Kidney (tissue), 2 donors: Measurements from ENCODE around the genes OR8D4, OR10S1 and OR10G8.

DNA sequence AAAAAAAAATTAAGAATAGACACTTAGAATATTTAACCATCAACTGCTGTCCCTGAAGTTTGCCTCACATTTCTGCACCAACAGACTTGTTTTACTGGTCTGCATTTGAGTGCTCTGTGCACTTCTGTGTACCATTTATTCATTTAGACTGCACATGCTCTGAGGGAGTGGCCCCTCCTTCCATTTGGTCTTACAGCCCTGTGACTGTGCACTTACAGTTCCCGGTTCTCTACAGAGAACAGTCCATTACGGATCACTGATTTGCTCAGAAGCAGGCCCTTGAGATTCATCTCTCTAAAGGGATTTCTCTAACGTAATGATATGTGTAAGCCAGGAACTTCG lies 247.2 kb upstream of the BLID start:
- PRO-cap = no peak
- RRBS = no CpG with 5 or more reads among the region's 4 CpGs

DNA sequence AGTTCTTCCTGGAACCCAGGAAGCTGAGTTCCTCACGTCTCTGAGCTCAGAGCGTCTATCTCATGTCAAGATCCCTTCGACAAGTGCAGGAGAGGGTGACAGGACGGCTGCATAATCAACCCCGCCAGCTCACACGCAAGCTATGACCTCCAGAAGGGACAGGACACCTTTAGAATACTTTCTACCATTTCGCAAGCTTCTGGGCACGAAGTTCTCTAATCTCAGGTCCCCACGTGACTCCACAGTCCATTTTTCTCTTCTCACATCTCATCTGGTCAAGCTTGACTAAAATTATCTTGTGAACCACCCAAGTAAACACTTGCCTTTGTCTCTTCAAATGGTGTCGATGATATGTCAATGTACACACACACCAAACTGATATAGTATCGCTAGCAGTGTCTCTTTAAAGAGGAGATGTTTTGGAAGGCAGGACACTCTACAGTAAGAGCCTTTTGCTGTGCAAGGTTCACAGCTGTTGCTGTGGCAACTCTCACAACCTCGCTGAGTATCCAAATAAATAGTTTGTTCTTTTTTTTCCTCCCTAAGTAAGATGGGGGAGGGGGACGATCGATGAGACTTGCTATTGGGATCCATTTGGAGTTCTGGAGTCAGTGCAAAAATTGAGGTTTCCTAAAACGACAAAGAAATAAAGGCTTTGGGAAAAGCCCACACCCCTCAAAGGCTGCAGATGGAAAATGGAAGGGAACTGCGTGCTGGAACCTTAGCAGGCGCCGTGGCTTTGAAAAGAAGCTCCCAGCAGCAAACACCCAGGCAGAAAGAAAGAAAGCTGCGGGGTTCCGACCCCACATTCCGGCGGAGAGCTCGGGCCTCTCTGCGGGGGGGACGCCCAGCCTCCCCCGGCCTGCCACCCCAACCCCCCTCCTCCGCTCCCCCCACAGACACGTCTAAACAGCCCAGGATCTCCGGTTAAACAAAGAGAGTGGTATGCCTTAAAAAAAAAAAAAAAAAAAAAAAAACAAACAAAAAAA lies 215.4 kb upstream of the UBASH3B start:
- PRO-cap = unidirectional peak, minus-strand start at position 779 of the sequence; unidirectional peak, minus-strand start at position 820 of the sequence
- RRBS = 3% methylated on average over 9 of the region's 29 CpGs

DNA sequence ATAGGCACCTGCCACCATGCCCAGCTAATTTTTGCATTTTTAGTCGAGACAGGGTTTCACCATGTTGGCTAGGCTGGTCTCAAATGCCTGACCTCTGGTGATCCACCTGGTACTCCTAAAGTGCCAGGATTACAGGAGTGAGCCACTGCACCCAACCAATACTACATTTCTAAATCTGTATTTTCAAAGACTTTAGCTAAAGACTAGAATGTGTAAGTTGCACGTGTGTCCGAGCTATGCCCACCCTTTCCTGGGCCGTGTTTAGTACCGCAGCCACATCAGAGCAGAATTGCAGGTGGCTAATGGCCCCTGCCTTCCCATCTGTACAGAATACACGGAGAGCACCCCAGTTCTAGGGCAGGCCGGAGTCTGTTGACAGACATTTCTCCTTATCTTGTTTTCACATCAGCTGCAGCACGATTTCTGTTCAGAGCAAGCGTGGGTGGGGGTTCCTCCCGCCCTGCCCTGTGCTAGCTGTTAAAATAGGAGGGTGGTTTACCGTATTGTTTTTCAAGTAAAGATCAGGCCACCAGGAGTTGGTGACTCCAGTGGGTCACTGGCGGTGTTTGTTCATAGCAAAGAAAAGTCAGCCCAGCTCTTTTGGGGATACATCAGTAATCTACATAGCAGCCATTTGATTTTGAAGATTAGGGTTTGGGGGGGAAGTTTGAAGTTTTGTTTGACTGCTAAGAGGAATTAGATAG lies 41.1 kb downstream of the UBASH3B start:
- PRO-cap = no peak
- RRBS = no CpG with 5 or more reads among the region's 12 CpGs

- PRO-cap = no peak
- RRBS = no CpG with 5 or more reads among the region's 5 CpGs
Observed at GRCh38 chr11:122715907-122716354, 60.4 kb downstream of the UBASH3B start.

DNA sequence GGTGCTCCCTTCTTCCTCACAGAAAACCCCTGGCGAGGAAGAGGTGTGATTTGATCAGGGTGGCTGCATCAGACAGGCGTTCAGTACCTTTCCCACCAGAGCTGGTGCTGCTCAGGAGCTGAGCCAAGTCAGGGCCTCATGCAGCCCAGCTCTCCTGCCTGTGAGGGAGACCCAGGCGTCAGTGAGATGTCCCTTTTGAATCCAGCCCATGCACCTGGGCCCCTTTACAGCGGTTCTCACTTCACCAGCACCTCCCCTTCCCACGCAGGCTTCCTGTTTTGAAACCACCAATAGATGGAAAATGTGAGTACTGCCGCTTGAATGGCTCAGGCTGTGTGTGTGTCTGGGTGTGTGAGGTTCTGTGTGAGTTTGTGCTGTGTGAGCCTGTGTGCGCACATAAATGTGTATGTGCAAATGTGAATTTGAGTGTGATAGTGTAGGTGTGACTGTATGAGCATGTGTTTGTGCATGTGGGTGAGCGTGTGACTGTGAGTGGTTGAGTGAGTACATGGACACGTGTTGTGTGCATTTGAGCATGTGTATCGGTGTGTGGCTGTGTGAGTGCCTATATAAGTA lies 88.5 kb downstream of the UBASH3B start:
- PRO-cap = unidirectional peak, minus-strand start at position 197 of the sequence
- RRBS = no CpG with 5 or more reads among the region's 10 CpGs

- PRO-cap = no peak
- RRBS = no CpG with 5 or more reads among the region's 3 CpGs
Observed at GRCh38 chr11:123055850-123056407, 6.0 kb downstream of the HSPA8 start.

GRCh38 chr11:123064374-123064628 lies 2.4 kb upstream of the HSPA8 start:
- PRO-cap = no peak
- RRBS = no CpG with 5 or more reads among the region's 4 CpGs

DNA sequence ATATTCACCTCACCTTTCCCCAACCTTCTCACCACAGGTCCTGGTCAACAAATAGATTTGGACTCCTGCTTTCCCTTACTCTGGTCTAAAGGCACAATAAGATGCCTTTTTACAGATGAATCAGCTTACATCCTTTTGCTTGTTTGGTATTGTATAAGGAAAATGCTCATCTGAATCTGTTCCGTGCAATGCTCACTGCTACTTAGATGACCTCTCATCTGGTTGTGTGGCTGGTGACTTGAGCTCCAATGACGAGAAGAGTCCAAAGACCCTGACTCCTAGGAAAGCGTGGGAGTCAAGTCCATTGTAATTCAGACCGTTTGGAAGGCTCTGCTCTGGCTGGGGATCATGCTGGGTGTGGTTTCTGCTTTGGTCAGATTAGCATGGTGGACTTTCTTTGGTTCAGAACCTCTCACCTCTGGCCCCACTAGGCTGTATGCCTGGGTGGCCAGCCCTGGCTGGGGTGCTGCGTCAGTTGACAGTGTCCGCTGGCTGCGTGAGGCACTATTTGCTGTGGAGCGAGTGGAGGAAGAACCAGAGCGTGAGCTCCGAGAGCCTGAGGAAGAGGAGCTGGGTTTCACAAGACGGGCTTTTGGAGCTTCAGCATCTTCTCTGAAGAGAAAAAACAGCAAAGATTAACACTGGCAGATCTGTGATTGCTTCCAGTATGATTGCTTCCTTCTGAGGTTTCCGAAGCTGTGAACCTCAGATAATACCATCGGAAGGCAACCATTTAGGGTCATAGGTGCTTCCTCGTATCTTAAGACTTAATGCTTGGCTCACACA lies 11.4 kb upstream of the HSPA8 start:
- PRO-cap = no peak
- RRBS = no CpG with 5 or more reads among the region's 14 CpGs

DNA sequence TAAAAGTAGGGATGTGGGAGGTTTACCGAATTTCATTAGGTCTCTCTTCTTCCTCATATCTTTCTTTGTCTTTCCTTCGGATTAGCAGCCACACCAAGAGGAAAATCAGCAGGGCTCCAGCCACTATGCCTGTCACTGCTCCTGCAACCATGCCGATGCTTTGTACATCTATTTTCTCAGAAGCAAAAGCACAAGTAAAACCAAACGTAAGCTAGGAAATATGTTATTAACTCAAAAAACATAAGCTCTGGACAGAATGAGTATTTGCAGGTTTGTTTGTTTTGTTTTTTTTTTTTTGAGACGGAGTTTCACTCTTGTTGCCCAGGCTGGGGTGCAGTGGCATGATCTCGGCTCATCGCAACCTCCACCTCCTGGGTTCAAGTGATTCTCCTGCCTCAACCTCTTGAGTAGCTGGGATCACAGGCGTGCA lies 12.8 kb upstream of the HSPA8 start:
- PRO-cap = no peak
- RRBS = no CpG with 5 or more reads among the region's 8 CpGs

GRCh38 chr11:123146756-123147226 lies 48.3 kb downstream of the CLMP start:
- PRO-cap = no peak
- RRBS = no CpG with 5 or more reads among the region's 7 CpGs

DNA sequence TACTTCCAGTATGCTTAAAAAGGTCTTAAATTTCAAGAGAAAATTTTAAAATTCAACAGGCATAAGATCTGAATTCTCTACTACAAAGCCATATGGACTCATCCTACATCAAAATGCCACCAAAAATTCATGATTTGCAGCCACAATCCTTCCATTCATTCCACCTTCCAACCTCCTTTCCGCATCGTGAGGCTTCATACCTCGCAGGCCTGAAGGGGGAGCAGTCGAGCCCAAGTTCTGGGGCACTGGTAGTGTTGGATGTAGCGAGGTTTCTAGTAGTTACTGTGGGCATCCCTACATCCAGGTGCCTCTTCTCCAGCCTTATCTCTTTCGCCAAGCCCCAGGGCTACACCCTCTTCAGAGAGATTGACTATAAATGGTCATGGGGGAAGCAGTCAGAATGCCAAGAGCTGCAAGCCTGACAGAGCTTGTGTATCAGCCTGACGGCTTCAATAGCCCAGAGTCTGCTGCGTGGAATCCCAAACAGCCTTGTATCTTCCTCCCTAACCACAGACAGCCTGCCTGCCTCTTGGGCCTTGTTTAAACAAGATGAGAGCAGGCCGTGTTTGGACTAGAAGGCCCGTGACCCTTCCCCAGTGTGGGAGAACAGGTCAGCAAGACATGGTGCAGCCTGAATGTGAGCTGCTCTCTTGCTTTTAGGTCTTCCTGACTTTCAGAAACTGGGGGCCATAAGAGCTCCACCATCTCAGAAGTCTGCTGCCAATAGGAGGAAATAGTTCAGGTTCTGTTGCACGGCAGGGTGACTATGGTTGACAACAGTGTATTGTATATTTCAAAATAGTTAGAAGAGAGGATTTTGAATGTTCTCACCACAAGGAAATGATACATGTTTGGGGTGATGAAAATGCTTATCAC lies 28.8 kb downstream of the CLMP start:
- PRO-cap = no peak
- RRBS = no CpG with 5 or more reads among the region's 11 CpGs

- PRO-cap = no peak
- RRBS = no CpG with 5 or more reads among the region's 11 CpGs
Observed at GRCh38 chr11:123453810-123454918, 24.1 kb downstream of the GRAMD1B start.

DNA sequence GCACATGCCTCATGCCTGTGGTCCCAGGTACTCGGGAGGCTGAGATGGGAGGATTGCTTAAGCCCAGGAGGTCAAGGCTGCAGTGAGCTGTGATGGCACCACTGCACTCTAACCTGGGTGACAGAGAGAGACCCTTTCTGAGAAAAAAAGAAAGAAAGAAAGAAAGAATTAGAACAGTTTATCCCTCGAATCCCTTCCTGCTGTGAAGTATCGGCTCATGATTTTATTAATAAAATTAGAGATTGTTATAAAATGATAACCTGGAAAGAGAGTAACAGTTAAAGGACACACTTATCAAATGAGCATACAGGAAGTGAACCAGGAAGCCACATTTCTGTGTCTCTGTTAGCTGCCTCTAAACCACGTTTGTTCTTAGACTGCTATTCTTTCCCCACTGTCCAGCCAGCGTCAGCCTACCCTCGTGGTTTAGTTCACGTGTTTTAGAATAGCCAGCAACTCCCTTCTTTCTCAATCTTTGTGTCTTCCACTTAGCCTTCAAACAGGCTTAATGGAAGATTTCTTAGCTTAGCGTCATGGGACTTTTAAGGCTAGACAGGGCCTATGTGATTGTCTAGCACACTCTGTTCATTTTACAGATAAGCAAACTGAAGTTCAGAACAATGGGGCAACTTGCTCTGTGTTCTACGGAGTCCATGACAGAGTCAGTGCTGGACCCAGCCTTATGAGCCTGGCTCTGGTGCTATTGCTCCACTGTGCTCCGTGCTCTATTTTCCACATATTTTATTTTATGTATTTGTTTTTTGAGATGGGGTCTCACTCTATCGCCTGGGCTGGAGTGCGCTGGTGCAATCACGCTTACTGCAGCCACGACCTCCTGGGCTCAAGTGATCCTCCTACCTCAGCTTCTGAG lies 27.1 kb downstream of the GRAMD1B start:
- PRO-cap = no peak
- RRBS = no CpG with 5 or more reads among the region's 14 CpGs

DNA sequence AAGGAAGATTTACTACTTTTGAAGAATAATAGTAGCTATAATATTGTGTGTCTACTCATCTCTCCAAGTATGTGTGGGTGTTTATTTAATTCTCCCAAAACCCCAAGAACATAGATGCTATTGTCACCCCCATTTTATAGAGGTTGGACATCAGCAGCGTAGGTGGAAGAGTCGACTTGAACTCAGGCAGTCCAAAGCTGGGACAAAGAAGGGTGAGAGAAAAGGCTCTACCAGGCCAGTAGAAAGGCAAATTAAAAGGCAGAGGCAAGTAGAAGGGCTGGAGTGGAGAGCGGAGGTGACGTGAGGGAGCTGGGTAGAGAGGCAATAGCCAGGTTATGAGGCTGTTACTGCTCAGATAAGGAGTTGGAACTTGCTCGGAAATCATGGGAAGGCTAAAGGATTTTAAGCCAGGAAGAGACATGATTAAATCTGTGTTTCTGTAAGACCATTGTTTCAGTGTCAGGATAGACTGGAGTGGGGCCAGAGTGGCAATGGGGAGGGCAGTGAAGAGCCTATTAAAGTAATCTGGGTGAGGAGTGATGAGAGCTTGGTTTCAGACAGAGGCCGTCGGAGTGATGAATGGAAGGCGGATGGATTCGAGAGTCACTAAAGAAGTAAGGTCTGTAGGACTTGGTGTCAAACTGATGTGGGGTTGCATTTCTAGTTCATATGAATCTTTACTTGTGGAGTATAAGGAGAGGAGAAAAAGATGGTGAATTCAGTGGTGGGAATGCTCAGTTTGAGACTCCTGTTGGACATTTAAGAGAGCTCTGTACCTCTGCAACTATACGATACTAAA lies 39.0 kb downstream of the GRAMD1B start:
- PRO-cap = no peak
- RRBS = no CpG with 5 or more reads among the region's 10 CpGs

- PRO-cap = no peak
- RRBS = no CpG with 5 or more reads among the region's 10 CpGs
Observed at GRCh38 chr11:123628955-123629823, 25.2 kb downstream of the SCN3B start.

GRCh38 chr11:123655397-123655691 lies 920 bp upstream of the SCN3B start:
- PRO-cap = no peak
- RRBS = no CpG with 5 or more reads among the region's 3 CpGs

DNA sequence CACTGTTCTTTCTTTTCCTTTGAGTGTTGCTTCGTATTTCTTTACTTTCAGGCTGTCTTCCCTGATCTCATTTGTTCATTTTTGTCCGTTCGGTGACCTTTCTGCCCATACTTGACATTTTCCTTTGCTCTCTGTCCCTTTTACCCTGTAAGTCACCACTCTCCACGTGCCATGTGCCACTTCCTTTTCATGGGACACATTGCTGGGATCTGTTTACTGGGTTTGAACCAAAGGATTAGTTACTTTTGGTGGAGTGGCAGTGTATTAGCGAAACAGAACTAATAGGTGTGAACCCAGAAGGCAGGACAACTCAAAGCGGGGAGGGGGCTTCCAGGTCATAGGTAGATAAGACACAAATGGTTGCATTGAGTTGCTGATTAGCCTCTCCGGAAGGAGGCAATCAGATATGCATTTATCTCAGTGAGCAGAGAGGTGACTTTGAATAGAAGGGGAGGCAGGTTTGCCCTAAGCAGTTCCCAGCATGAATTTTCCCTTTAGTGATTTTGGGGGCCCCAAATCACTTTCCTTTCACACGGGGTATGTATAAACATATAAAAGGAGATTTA lies 859 bp upstream of the ZNF202 start:
- PRO-cap = no peak
- RRBS = no CpG with 5 or more reads among the region's 8 CpGs

- PRO-cap = no peak
- RRBS = no CpG with 5 or more reads among the region's 2 CpGs
Observed at GRCh38 chr11:123901959-123902376, at the start of gene OR8D4. Gene OR8D4 (plus strand): TSS chr11:123902167.

DNA sequence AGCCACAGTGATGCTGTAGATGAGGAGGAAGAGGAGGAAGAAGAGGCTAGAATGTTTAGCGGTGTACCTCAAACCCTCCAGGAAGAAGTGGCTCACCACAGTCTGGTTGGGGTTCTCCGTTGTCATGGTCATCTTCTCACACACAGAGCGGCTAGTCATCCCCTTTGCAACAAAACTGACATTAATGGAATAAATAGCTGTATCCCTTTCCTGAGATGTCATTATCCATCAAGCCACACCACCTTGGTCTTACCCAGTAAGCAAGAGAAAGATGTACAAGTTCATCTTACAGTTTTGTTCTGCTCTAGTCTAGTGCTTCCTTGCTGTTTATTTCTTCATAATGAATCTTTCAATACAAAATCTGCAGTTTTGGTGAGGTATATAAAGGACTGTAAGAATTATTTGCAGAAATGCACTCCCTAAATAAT lies at the start of gene OR10S1:
Gene OR10S1, minus strand, starts transcription at position 249 of the 428 bp plus-strand sequence.
- PRO-cap = no peak
- RRBS = no CpG with 5 or more reads among the region's 3 CpGs

DNA sequence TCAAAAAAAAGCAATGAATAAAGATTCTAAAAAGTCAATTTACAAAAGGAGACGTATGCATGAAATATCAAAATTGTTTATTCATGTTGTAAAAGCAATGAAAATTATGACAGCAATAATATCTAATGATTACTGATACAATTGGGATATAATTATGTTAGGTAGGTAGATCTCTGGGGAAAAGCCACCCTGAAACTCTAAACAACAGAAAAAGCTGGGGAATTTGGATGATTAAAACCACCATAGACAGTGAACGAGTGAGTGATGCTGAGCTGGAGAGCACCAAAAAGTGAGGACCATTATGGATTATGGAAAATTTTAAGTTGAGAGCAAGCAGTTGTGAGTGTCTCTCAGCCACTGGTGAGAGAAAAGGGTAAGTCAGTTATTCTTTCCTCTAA lies at the start of gene OR10G8:
Gene OR10G8, plus strand, starts transcription at position 304 of the 398 bp plus-strand sequence.
- PRO-cap = no peak
- RRBS = no CpG with 5 or more reads among the region's 2 CpGs